Endodermal cell (in vitro differentiated cells): ENCODE measurements around the genes NXT1, GZF1, CST9 and CST3.

DNA sequence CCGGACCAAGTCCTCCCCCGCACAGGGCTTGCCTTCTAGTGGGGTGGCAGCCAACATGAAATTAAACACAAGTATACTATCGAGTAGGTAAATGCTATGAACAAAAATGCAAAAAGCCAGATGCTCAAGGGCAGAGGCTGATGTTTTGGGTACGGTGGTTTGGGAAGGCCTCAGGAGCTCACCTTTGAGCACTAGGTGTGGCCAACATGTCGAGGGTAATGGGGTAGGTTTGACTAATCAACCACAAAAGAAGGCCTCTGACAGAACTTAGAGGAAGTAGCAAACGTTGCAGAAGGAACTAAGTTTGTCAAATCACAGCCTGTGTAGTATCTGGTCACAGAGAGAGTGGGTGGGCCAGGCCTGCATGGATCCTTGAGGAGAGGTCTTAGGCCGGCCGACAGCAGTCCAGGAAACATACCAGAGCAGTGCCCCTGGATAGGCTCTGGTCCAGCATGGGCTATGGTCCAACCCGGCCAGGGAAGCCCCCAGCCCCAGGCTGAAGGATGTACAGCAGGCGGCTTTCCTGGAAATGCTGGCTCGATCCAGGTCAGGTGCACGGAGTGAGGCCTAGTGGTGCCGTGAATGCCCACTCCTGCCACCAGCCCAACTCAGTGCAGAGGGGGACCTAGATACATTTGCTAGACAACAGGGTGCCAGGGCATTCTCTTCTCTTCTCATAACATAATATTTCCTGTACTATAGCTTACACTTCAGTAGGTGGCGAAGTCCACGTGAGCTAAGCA lies 56.2 kb upstream of the CD93 start:
- PRO-cap, result no peak

- PRO-cap, result no peak
These were observed 56.9 kb upstream of the CD93 start for GRCh38 chr20:23142891-23143530.

DNA sequence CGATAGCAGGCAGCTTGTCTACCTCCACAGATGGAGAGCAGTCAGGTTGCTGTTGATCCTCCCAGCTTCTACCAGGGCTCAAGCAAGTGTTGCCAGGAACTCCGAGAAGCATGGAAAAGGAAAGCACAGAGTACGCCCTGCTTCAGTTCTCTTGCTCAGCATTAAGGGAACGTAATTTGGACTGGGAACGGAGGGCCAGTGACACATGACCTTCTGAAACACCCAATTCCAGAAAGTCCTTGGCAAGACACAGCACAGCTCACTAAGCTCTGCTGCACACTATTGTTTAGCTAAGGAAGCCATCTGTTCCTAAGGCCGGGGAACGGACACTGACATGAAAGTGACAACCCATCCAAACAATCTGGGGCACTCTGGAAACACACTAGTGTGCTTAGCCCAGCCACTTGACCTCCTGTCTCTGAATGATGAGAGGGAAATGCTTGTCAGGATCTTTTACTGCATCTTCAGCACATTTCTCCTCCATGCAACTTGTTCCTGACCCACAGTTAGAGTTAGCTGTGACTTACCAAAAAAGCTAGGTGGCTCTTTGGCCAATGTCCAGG lies 56.9 kb upstream of the NXT1 start:
- PRO-cap, result no peak

GRCh38 chr20:23350702-23350989 lies at the start of gene NXT1:
Gene NXT1, plus strand, starts transcription at chr20:23350791.
- PRO-cap, result bidirectional peak, plus-strand start at chr20:23350761, minus-strand start at chr20:23350662

DNA sequence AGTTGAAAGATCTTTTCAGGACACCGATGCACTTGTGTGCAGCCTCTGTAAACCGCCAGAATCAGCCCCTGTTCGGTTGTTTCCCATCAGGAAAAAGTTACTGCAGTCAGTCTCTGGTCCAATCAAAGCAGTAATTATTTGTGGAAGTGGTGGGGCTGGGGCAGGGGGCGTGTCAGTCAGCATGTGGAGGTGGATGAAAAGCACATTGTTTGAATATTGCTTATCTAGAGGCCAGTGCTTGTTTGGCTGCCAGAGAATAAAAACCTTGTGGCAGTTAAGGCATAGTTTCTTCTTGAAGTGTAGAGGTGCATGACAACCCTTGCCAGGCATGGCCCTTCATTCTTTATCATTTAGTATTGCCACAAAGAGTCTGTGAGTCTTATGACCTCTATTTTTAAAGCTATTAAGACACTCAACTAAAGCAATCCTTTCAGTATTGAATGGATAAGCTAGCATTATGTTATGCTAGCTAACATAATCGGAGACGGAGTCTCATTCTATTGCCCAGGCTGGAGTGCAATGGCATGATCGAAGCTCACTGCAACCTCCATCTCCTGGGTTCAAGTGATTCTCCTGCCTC lies 2.7 kb upstream of the GZF1 start:
- PRO-cap, result no peak

DNA sequence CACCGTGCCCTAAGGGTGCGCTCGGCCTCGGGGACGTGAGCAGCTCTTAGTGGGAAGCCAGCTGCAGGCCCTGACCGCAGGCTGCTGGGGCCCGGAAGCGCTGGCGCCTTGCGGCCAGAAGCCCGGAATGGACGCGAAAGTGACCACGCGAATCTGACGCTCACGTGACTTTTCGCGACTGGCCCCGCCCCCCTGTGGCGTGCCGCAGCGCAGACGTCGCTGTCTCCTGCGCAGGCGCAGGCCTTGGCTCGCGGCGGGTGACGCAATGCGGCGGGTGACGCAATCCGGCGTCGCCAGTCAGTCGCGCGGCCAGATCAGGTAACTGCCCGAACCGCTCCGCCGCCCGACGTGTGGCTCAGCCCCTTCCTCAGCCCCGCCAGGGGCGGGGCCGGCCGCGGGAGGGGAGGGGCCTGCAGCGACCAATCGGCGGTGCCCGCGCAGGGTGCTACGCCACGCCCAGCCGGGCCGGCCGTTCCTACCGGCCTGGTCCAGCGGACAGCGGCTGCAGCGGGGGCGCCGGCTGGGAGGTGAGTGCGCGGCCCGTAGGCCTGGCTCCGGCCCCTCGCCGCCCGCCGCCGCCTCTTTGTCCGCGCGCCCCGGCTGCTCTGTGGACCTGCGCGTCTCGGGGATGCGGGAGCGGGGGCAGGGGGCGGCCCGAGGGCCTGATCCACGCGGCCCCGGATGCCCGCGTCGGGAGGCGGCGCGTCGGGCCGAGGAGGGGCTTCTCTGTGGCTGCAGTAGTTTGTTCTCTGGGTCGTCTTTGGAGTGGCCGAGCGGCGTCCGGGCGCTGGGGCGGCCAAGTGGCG lies at the start of gene GZF1:
Gene GZF1, plus strand, starts transcription at position 472 of the 806 bp plus-strand sequence.
- PRO-cap, result bidirectional peak, plus-strand start at position 501 of the sequence, minus-strand start at position 128 of the sequence; bidirectional peak, plus-strand start at position 740 of the sequence, minus-strand start at position 607 of the sequence

- PRO-cap, result no peak
These were observed at the start of gene CST9 for GRCh38 chr20:23605748-23606258. Gene CST9, minus strand, starts transcription at chr20:23605917.

GRCh38 chr20:23630530-23630867 lies 7.3 kb downstream of the CST3 start:
- PRO-cap, result no peak

- PRO-cap, result bidirectional peak, plus-strand start at chr20:23637450, minus-strand start at chr20:23637358; unidirectional peak, minus-strand start at chr20:23637959
These were observed at the start of gene CST3 for GRCh38 chr20:23636998-23638444. Gene CST3, minus strand, starts transcription at chr20:23637955.

GRCh38 chr20:23986523-23987011 lies 2.0 kb downstream of the GGTLC1 start:
- PRO-cap, result no peak

- PRO-cap, result no peak
These were observed 114.8 kb upstream of the GGTLC1 start for GRCh38 chr20:24103358-24103761.

GRCh38 chr20:24111769-24112303 lies 123.3 kb upstream of the GGTLC1 start:
- PRO-cap, result no peak

DNA sequence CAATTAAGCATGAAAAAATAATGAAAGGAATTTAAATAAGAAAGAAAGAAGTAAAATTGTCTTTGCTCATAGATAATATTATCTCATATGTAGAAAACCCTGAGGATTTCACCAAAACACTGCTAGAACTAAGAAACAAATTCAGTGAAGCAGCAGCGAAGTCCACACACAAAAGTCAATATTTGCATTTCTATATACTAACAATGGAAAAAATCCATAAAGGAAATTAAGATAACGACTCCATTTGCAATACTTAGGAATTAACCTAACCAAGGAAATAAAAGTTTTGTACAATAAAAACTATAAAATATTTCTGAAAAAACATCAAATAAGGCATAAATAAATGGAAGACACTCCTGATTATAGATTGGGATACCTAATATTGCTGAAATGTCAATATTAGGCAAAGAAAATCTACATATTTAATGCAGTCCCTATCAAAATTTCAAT lies 62.0 kb upstream of the CST7 start:
- PRO-cap, result no peak

GRCh38 chr20:24952272-24953283 lies 3.5 kb downstream of the CST7 start:
- PRO-cap, result no peak

DNA sequence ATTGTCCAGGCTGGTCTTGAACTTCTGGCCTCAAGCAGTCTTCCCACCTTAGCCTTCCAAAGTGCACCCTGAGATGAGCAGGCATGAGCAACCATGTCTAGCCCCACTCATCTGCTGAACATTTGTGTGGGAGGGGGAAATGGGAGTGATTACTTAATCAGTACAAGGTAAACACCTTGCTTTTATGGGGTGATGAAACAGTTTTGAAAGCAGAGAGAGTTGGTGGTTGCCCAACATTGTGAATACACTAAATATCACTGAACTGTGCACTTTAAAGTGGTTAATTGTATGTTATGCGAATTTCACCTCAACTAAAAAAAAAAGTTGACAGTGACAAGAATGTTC lies 5.3 kb downstream of the APMAP start:
- PRO-cap, result no peak

- PRO-cap, result no peak
These were observed 6.1 kb upstream of the APMAP start for GRCh38 chr20:24998561-24999210.

DNA sequence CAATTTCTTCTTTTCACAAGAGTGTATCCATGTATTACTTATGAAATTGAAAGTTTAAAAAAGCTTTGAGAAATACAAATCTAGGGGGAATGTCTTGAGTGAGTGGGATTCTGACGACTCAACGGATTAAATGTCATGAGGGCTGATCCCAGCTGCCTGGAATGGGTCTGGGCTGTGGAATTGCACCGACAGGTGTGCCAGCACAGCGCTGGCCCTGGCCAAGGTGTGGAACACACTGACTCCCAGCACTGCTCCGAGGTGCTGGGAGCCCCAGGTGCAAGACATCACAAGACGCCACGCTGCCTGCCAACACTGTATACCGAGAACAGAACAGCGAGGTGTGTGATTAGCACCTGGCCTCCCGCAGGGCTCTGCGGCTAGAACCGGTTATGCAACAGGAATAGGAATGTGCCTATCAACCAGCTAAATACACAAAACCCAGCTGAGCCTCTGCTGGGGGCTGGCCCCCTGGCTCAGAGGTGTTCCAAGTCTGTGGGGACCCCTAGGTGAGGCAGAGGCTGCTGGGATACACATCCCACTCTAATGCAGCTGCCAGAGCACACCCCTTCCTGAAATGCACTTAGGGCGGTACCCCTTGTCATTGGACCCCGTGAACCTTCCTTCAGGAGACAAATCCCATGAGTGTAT lies 24.8 kb upstream of the APMAP start:
- PRO-cap, result no peak

DNA sequence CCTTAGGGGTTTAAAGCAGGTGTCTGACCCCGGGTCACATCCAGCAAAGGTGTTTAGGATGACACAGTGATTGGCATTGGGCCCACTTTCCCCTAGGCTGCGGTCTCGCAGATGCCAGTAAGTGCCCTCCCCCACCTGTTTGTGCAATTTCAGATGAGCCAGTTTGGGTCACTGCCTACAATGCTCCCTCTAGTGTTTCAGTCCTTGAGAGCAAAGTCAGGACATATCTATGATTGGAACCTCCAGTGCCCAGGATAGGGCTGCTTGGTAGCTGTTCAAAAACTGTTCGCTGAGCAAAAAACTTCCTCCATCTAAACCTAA lies 5.3 kb downstream of the VSX1 start:
- PRO-cap, result no peak

DNA sequence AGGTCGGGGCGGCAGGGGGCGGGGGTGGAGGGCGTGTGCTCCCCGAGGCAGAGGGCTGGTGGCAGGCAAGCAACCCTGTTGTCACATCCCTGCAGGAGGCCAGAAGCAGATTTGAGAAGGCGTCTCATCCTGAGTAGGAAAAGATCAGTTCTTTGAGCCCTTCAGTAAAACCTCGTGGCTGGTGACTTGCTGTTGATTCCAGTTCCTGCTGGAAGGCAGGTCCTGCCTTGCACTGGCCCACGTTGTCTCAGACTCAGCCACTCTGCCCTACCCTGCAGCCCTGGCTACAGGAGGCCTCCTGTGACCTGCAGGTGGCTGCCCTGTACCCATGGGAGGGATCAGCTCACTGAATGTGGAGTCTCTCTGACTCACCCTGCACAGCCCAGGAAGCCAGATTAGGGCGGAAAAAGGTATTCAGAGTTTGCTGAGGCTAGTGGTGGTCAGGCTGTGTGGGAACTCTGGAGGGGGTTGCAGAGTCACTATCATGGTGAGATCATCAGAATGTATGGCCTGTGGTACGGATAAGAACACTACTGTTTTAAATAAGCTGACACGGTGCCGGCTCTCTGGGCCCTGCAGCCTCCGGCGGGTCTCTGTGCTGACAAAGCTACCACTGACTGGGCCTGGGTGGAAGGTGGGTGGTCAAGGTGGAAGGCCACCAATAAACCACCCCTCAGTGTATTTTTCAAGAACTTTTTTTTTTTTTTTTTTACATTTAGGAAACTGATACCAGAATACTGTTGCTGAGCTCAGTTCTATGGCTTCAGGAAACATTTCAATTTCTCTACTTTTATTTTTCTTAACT lies 24.7 kb upstream of the PYGB start:
- PRO-cap, result bidirectional peak, plus-strand start at position 550 of the sequence, minus-strand start at position 255 of the sequence

DNA sequence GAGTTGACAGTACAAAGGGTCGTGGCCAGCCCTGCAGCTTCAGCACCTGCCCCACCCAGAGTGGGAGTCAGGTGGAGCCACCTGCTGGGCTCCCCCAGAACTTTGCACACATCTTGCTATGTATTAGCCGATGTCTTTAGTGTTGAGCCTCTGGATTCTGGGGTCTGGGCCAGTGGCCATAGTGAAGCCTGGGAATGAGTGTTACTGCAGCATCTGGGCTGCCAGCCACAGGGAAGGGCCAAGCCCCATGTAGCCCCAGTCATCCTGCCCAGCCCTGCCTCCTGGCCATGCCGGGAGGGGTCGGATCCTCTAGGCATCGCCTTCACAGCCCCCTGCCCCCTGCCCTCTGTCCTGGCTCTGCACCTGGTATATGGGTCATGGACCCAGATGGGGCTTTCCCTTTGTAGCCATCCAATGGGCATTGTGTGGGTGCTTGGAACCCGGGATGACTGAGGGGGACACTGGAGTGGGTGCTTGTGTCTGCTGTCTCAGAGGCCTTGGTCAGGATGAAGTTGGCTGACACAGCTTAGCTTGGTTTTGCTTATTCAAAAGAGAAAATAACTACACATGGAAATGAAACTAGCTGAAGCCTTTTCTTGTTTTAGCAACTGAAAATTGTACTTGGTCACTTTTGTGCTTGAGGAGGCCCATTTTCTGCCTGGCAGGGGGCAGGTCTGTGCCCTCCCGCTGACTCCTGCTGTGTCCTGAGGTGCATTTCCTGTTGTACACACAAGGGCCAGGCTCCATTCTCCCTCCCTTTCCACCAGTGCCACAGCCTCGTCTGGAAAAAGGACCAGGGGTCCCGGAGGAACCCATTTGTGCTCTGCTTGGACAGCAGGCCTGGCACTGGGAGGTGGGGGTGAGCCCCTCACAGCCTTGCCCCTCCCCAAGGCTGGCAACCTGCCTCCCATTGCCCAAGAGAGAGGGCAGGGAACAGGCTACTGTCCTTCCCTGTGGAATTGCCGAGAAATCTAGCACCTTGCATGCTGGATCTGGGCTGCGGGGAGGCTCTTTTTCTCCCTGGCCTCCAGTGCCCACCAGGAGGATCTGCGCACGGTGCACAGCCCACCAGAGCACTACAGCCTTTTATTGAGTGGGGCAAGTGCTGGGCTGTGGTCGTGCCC lies 49.2 kb downstream of the PYGB start:
- PRO-cap, result no peak